ENCODE measurements around the genes HIGD1B, DCAKD, NMT1 and MAP3K14.

DNA sequence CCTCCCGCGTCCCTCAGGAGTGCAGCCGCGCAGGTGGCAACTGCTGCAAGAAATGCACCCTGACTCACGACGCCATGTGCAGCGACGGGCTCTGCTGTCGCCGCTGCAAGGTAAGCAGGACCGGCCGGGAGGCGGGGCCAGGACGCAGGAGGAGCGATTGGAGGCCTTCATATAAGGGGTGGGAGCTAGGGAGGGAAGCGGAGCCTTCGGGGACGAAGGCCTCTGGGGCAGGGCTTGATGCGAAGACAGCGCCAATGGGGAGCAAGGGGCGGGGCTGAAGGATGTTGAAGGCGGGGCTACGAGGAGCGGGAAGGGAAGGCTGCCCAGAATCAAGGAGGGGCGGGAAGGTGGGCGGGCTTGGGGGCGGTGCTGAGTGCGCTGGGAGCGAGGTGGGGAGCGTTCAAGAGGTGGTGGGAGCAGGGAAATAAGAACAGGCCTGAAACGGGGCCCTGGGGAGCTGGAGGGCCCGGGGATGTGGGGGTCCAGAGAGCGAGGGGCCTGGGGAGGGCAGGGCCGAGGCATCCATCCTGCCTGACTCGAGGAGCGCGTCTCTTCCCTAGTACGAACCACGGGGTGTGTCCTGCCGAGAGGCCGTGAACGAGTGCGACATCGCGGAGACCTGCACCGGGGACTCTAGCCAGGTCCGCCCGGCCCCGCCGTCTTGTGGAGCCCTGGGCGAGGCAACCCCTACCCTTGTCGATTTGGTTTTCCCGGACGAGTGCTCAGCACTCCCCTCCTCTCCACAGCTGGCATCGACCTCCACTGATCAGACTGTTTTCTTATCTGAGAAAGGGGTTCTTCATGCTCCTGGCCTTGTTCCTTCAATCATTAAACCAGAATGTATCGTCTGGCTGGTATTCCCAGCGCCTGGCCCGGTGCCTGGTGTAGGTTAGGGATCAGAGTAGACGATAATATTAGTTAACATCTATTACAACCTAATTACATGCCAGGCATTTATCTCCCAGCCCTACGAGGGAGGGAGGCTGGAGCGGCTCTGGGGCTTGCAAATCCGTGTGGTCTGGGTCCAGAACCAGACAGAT, 17.1 kb downstream of the ADAM11 start:
- RRBS, result 27% methylated on average over 6 of the region's 62 CpGs

DNA sequence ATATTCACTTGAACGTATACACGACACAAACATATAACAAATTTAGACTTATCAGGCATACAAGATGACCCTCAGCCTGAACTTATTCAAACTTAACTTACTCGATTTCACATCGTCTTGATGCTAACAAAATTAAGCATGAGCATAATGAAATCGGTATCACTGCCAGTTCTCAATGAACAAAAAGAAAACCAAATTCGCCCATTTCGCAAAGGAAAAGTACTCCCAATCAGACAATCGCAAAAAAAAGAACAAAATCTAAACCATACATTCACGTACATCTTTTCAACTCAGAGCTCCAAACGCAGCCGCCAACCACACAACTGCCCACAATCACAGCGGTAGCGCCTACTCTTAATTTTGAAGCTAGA, 1.1 kb downstream of the GJC1 start:
- RRBS, result no CpG with 5 or more reads among the region's 13 CpGs

DNA sequence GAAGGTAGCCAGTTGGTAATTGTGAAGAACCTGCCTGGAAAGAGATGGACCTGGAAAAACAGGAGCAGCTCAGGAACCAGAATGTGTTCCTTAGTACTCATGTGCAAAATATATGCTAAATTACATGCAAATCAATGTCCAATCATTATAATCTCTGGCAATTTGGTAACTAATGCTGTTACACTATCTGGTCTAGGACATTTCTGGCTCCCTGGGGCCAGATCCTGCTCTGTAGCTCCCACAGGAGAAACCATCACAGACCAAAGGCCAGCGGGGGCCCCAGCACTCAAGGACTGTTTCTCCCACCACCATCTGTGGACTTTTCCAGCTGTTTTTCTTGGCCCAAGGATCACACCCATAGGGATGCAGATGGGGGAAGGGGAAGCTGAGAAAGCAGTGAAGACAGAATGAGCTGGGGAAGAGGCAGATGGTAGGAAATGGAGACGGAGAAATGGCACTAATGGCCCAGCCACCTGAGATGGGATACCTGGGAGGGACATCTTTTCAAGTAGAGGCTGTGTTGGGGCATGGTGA, at the start of gene HIGD1B:
Gene HIGD1B, plus strand, starts transcription at position 396 of the 534 bp plus-strand sequence.
- RRBS, result no CpG with 5 or more reads among the region's 2 CpGs

- RRBS, result no CpG with 5 or more reads among the region's 9 CpGs
Measured at GRCh38 chr17:44858973-44859850, 11.5 kb downstream of the HIGD1B start.

GRCh38 chr17:44865017-44865797, 17.5 kb downstream of the HIGD1B start:
- RRBS, result no CpG with 5 or more reads among the region's 5 CpGs

DNA sequence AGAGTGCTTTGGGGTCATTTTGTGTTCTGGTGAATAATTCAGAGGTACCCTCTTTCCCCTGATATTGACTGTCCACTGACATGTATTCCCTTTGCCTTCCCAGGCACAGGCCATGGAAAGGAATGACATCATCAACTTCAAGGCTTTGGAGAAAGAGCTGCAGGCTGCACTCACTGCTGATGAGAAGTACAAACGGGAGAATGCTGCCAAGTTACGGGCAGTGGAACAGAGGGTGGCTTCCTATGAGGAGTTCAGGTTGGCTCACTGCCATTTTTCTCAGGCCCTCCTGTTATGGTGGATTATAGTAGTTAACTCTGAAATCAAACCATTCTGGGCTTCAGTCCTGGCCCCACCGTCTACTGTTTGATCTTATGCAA, 1.3 kb downstream of the CCDC103 start:
- RRBS, result no CpG with 5 or more reads among the region's 3 CpGs

DNA sequence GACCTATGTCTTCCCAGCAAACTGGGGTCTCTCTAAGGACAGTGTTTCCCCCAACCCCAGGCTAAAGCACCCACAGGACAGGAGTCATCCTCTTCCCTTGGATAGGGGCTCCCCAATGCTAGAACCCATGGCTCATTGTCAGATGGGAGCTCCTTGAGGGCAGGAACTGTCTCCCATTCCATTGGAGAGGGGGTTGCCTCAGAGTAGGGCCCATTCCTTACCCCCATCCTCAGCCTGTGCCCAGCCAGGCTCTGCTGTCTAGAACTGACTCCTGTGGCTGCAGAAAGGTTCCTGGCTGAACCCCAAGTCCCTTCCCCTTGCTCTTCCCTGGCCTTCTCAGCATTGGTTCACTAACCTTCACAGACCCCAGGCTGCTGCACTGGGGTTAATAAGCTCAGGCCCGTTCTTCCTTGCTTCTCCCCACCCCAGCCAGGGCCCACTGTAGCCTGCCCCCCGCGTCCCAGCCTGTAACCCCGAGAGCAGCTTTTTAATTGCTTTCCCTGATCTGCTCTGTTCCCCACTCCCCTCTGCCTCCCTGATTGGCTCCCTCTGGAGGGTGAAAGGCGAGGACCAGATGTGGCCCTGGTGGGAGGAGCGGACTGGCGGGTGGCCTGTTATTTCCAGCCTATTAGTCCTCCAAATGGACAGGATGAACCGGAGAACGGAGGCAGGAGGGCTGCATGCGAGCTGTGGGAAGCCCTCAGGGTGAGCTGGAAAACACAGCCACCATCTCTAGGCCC, 5.9 kb upstream of the GFAP start:
- RRBS, result no CpG with 5 or more reads among the region's 10 CpGs

GRCh38 chr17:44988131-44988790, 20.2 kb upstream of the C1QL1 start:
- RRBS, result no CpG with 5 or more reads among the region's 28 CpGs

GRCh38 chr17:45041935-45042275, 9.5 kb downstream of the DCAKD start:
- RRBS, result no CpG with 5 or more reads among the region's 2 CpGs

DNA sequence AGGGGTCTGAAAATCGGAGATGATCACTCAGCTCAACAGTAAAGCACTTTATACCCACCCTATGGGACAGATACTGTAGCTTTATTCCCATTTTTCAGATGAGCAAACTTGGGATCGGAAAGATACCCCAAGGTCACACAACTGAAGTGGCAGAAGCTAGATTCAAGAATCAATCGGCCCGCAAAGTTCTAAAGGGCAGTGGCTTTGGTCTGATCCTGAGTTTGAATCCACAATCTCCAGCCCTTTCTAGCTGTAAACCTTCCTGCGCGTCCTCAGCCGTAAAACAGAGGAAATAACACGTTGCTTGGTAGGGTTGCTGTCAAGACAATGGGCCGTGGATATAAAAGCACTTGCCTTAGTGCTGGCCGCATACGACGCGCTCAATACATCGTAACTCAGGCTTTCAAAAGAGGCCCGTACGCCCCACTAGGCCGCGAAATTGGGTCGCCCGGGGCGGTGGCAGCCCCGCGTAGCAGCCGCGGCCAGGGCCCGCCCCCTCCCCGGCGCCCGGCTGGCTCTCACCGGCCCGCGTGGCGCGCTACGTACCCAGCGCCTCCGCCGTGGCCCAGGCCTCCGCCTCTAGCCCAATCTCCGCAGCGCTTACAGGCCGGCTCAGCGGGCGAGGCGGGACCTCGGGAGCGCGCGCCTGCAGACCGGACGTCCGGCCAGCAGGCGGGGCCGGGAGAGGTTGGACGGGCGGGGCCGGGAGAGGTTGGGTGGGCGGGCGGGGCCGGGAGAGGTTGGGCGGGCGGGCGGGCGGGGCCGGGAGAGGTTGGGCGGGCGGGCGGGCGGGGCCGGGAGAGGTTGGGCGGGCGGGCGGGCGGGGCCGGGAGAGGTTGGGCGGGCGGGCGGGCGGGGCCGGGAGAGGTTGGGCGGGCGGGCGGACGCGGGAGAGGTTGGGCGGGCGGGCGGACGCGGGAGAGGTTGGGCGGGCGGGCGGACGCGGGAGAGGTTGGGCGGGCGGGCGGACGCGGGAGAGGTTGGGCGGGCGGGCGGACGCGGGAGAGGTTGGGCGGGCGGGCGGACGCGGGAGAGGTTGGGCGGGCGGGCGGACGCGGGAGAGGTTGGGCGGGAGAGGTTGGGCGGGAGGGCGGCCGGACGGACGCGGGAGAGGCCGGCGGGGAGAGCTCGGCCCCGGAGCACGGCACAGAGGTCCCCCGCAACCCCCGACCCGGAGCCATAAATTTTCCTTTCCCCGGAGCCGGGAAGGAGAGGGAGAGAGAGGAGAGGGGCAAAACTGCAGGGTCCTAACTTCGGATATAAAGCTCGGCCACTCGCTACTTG, at the start of gene DCAKD:
Gene DCAKD, minus strand, starts transcription at position 626 of the 1,284 bp plus-strand sequence.
- RRBS, result 3% methylated on average over 42 of the region's 135 CpGs

GRCh38 chr17:45061196-45061992, at the start of gene NMT1:
Gene NMT1 (plus strand): TSS chr17:45061317.
- RRBS, result 3% methylated on average over 13 of the region's 35 CpGs

DNA sequence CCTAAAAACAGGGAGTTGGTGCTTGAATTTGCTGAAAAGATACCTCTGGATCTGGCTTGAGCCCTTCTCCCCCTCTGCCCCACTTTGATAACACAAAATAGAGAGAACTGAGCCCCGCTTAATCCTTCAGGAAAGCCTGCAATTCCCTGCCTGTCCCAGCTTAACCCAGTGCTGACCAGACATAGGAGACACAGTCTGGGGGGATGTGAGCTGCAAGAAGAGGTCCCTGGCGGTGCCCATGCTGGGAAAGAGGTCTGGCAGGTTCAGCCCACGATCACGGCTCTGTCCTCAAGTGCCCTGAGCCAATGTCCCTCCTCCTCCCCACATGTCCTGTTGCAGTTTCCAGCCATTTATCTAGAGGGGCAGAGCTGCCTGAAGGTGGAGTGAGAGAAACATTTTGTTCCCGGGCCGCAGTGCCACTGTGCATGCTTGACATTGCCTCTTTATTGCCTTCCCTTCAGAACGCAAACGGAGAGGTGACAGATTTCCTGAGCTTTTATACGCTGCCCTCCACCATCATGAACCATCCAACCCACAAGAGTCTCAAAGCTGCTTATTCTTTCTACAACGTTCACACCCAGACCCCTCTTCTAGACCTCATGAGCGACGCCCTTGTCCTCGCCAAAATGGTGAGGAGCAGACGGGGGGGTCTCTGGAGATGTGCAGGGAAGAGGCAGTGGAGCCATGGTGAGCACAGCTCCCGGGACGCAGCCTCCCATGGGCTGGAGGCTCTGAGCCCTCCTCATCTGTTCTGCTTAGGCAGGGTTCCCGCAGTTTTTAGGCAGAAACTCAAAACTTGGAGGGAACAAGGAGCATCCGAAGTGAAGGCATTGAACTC, 28.8 kb downstream of the PLCD3 start:
- RRBS, result no CpG with 5 or more reads among the region's 18 CpGs

DNA sequence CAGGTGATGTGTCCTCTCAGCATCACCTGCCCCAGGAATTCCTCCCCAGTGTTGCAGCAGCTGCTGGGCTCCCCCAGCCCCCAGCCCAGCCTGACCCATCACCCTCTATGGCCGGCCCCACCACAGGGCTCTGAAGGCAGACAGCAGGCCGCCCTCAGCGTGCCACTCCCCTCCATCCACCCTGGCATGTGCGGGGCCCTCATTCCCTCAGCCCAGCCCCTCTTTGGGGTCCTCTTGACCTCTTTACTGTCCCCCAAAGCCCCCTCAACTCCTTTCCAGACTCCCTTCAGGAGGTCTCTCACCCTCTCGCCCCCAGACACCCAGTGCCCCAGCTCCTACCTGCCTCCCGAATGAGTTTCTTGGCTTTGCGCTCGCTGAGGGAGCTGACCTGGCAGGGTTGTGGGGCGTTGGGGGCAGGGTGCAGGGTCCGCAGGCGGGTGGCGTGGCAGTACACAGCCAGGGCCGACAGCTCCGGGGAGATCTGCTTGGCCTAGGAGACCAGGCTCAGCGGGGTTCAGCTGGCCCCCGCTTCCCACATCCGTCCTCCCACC, 17.5 kb downstream of the PLCD3 start:
- RRBS, result no CpG with 5 or more reads among the region's 17 CpGs

GRCh38 chr17:45240924-45241357, 19.3 kb downstream of the FMNL1 start:
- RRBS, result no CpG with 5 or more reads among the region's 21 CpGs

DNA sequence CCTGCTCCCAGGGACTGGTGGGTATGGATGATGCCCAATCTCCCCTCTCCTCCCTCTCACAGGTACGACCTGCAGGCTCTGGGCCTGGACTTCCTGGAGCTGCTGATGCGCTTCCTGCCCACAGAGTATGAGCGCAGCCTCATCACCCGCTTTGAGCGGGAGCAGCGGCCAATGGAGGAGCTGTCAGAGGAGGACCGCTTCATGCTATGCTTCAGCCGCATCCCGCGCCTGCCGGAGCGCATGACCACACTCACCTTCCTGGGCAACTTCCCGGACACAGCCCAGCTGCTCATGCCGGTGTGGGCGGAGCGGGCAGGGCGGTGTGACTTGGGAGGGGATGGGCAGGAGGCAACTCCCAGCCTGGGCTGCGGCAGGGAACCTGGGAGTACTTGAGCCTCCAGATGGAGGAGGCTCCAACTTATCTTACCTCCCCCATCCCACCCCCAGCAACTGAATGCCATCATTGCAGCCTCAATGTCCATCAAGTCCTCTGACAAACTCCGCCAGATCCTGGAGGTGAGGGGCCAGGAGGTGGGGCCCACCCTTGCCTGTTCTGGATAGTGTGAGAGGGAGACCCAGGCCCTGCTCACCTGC, 18.1 kb downstream of the SPATA32 start:
- RRBS, result 97% methylated on average over 2 of the region's 19 CpGs

GRCh38 chr17:45254828-45255313, 7.0 kb downstream of the SPATA32 start:
- RRBS, result no CpG with 5 or more reads among the region's 13 CpGs

DNA sequence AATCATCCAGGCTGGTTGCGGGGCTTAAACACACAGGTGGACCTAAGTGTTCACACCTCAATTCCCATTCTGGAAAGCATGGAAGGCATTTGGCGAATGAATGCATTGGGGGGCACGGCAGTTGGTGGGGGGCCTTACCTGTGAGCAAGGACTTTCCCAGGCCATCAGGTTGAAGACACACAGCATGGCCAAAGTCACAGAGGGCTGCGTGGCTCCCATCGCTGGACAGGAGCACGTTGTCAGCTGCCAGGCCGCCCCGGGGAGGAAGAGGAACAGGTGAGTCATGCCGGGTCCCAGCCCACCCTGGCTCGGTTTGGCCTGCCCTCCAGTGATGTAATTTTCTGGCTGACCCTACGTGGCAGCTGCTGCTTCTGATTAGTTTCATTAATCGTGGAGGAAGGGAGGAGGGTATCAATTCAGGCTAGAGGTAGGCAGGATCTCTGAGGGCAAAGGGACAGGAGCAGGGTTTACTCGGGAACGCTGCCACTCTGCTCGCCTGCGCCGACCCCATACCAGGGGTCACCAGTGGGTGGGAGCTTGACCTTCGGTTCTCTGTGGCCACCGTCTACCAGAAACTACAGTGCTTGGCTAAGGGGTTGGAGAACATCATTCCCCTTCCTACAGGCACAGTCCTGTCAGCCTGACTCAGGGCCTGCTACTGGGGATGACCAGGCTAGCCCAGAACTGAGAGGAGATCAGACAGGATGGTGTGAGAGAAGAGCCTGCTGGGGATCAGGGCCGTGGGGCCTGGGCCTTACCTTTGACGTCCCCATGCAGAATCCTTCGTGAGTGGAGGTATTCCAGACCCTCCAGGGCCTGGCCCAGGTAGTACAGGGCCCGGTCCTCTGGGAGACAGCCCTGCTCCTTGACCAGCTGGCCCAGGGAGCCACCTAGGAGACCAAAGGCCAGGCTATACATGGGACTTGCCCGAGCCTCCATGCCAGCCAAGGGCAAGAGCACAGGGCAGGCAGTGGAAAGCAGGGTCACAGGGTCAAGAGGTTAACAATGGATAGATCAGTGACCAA, 11.8 kb upstream of the SPATA32 start:
- RRBS, result no CpG with 5 or more reads among the region's 24 CpGs

GRCh38 chr17:45316117-45317146, at the start of gene MAP3K14:
Gene MAP3K14 (minus strand): TSS chr17:45317020.
- RRBS, result 2% methylated on average over 33 of the region's 97 CpGs

DNA sequence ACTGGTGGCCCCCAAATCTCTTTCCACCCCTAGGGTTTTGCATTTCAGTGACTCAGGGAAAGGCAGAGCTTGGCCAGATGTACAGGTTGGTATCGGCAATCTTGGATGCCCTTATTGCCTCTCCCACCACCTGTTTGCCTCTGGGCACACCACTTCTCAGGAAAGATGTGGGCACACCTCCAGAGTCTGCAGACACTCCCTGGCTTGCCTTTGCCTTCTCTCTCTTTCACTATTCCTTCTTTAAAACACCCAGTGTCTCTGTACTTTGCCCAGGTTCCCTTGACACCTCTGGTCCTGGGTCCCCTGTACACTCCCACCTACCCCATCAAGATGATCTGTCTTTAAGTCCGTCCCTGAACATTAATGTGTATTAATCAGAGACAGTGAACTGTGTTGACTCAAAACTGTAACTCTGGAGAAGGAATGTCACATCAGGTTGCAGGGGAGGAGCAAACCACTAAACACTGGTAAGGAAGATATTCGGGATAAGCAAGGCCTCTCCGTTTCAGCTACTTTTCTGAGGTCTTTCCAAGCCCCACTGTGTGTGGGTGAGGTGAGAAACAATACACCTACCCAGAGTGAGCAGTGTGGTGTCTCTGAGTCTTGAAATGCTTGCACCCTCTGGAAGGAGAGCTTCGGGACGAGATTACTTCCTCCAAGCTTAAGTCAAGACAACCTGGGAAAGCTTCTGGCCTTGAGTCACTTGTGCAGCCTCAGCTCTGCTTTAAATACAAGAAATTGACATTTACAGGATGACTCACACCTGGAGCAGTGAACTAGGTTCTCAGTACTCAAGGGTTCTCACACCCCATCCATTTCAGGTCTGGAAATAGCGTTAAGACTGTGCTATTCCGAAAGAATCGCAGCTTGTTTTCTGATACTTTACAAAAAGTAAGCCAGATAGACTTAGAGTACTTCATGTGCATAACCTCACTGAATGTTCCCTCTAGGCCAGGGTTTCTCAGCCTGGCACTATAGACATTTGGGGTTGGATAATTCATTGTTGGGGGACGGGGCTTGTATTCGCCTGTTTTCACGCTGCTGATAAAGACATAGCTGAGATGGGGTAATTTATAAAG, 2.4 kb upstream of the MAP3K14 start:
- RRBS, result no CpG with 5 or more reads among the region's 12 CpGs

DNA sequence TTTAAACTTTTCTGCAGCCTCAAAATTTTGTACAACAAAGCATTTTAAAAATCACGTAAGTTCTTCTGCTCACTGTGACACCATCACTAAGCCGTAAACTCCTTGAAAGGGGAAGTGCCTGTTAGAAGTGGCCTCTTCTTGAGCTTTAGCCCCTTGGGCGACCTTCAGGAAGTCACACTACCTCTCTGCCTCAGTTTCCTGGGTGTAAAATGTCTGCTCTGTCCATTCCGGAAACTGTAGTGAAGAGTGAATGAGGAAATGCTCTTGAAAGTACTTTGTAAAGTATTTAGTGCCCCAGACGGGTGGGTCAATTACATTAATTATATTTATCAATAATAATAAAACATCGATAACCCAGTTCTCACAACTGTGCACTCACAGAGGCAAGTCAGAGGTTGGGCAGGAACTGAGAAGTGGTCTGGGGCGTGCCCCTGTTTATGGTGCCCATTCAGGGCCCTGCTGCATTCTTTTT, 26.4 kb downstream of the ARHGAP27 start:
- RRBS, result no CpG with 5 or more reads among the region's 7 CpGs